SJSA1 (cell line): ENCODE measurements around a stretch of chr12.

- RAMPAGE, long total RNA: no peak
Observed at GRCh38 chr12:45991206-45991481, 770 bp upstream of the SCAF11 start.

DNA sequence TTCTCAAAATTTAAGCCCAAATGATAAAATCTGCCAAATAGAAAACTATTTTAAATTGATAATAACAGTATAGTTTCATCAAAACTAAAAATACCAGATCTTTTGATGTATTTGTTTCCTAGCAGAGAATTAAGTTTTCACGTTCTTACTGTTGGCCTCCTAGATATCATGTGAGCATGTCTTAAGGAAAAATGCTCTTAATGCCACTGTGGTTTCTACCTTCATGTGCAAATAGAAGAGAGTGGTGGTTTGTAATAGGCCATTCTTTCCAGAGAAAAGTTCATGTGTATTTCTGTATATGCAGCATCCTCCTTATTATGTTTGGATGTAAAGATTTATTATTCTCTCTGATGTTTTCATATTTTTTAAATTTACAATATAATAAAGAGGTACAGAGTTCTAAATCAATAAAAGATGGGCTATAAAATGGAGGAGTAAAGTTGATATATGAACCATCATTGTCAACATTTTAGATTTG is 2.4 kb upstream of the SCAF11 start:
- RAMPAGE, long total RNA: no peak

GRCh38 chr12:46188132-46188886 is 80.5 kb downstream of the SLC38A1 start:
- RAMPAGE, long total RNA: no peak

- RAMPAGE, long total RNA: no peak
Observed at GRCh38 chr12:46195191-46195742, 73.6 kb downstream of the SLC38A1 start.

DNA sequence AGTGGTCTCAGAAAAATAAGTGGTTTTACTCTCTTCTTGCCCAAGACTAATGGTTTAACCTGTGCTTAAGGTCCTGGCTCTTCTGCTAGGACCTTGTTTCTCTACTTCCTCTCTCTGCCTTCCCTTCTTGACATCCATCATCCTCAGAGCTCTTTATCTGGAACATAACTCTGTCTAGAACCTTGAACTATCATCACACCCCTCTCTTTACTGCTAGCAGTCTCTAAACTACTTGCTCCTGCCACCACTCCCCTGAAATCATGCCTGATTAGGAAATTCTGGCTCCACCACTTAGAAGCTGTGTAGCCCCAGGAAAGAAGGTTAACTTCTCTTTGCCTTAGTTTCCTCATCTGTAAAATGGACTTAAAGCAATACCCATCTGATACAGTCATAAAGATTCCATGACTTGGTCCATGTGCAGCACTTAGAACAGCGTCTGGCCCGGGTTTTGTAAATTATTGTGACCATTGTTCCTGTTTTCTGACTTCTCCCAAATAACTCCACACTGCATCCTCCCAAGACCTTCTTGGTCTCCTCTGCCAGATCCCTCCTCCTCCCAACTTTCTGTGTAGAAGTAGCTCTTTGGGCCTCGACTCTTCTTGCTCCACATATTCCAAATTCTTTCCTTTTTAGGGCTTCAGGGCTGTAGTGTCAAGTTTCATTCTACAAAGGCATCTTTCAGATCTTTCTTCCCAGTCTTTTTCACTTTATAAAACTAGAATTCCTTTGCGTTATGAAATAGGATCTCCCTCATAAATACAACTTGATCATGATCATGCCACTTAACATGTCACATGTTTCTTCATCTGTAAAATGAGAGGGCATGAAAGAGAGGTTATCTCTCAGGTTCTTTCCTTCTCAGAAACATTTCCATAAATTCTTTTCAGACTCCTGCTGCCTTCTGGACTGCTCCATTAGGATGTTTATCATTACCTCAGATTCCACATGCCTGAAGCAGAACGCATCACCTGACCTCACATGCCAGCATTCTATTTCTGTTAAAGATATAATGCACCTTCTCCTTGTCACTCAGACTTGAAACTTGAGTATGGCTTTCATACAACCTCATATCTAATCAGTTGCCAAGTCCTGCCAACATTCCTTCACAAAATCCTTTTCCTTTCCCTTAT is 8.8 kb downstream of the SLC38A1 start:
- RAMPAGE, long total RNA: no peak

GRCh38 chr12:46264610-46265264 is 4.1 kb downstream of the SLC38A1 start:
- RAMPAGE, long total RNA: no peak

DNA sequence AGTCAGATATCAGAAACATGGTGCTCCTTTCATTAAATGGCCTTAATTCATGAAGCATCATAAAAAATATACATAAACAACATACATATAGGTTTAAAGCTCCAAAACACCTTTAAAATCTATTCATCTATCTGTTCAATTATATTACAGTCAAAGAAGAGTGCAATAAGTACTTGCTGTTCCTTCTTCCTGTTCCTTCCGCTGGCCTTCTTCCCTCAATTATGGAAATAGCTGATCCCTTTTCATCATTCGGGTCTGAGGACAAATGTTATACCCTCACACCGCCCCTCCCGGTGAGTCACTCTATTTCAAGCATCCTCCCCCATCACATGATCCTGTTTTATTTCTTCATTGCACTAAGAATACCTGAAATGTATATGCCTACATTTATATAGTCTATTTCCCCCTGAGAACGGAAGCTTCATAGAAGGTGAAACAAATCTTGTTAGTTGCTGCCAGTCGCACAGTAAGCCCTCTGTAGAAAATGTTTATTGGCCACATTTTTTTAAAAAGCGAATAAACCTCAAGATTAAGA is 2.5 kb downstream of the SLC38A1 start:
- RAMPAGE, long total RNA: no peak

DNA sequence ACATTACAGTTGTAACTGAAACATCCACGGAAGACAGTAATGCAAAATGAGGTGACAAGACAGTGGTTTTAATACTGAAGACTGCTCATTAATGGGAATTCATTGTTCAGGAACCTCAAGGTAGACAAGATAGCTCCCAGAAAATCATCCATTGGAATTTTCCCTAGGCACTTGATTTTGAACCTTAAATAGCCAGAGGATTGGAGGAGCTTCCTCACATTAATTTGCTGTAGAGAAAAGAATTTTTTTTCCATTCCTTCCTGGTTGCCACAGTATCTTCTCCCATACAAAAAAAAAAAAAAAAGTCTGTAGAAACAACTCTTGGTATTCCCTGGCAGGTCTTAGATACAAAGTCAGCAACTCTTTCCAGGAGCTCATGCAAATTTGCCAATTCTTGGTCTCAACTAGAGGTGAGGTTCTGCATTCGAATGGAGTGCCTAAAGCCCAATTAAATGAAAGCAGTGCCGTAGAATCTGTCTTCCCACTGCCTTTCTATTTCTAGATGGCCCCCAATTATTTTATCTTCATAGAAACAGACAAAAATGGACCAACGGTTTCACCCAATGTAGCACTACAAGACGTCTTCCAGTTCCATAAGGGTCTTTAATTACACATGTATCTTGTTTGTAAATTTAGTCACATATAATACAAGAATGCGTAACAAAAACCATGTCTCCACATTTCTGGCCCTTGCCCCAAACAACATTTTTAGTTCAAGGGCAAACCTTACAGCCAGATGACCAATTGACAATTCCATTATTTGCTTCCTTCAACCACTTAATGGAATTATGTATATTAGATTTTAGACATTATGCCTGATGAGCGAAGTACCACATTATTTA is 13.6 kb downstream of the SLC38A2 start:
- RAMPAGE, long total RNA: no peak

- RAMPAGE, long total RNA: no peak
Observed at GRCh38 chr12:46371201-46371422, 1.5 kb downstream of the SLC38A2 start.

GRCh38 chr12:46382919-46383642 is 10.5 kb upstream of the SLC38A2 start:
- RAMPAGE, long total RNA: no peak

GRCh38 chr12:46394327-46395043 is 21.9 kb upstream of the SLC38A2 start:
- RAMPAGE, long total RNA: no peak

DNA sequence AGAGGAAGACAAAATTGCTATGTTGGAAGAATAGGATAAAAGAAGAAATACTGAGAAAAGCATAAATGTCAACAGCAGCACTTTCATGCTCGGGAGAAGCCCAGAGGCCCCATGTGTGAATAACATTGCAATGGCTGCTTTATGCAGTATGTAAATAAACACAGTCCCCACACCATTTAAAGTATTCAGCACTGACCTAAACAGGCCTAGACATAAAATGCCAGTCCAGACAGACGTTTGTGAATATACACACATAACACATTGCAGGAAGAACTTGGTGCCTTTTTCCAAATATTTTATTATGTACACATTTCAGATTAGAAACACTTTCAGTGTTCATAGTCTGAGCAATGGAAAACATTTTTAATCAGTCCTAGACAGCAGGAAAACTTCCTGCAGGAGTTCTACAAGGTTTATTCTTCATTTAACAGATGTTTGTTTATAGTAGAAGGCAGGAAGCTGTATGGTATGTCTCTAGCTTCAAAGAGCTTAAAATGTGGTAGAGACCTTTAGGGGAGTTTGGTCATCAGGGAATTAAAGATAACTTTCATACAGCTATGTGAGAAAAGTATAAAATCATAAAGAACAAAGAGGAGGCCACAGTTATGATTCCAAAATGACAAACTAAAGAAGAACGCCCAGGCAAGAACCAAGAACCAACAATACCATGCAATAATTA is 30.5 kb upstream of the SLC38A2 start:
- RAMPAGE, long total RNA: no peak

DNA sequence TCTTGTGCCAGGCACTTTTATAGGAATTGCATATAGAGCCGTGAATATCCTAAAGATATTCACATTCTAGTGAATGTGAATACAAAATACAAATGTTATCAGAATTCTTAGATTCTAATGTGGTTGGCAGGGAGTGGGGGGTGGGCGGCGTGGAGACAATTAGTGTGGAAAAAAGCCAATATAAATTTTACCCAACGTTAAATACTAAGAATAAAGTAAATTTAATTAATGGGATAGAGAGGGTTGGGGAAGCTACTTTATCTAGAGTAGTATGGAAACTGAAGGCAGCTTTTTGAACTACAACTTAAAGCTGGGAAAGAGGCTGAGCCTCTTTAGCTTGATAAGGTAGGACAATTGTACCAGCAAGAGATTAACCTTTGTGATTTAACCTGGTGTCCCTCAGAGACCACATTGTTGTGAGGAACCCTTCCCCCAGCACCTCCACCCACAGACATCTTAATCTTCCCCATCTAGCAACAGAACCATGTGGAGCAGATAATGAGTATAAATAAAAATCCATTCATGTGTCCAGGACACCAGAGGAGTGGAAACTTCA is 33.6 kb upstream of the SLC38A2 start:
- RAMPAGE, long total RNA: no peak

- RAMPAGE, long total RNA: no peak
Observed at GRCh38 chr12:46556078-46556664, 183.6 kb upstream of the SLC38A2 start.

GRCh38 chr12:46617007-46617354 is 208.8 kb downstream of the SLC38A4 start:
- RAMPAGE, long total RNA: no peak

GRCh38 chr12:46658892-46659668 is 166.7 kb downstream of the SLC38A4 start:
- RAMPAGE, long total RNA: no peak

GRCh38 chr12:46664767-46665329 is 160.9 kb downstream of the SLC38A4 start:
- RAMPAGE, long total RNA: no peak

DNA sequence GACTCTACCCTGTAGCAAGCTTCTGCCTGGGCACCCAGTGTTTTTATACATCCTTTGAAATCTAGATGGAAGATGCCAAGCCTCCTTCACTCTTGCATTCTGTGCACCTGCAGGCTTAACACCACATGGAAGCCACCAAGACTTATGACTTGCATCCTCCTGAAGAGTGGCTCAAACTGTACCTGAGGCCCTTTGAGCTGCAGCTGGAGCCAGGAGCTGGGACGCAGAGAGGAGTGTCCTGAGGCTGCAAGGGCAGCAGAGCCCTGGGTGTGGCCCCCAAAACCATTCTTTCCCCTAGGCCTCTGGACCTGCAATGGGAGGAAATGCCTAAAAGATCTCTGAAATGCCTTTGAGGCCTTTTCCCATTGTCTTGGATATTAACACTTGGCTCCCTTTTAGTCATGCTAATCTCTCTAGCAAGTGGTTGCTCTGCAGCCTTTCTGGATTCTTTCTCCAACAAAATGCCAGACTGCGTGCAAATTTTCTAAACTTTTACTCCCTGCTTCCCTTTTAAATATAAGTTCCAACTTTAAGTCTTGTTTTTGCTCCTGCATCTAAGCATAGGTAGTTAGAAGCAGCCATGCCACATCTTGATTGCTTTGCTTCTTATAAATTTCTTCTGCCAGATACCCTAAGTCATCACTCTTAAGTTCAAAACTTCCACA is 156.1 kb downstream of the SLC38A4 start:
- RAMPAGE, long total RNA: no peak

DNA sequence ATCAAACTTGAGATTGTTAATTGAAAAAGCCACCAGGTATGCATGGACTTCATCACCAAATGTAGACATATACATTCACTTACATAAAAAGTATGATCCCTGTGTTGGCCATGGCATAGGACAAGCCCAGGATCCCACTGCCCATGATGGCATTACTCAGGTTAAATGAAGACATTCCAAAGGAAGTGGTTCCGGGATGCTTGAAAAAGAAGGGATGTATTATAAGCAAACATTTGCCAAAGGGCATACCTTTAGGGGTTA is 38.0 kb downstream of the SLC38A4 start:
- RAMPAGE, long total RNA: no peak

DNA sequence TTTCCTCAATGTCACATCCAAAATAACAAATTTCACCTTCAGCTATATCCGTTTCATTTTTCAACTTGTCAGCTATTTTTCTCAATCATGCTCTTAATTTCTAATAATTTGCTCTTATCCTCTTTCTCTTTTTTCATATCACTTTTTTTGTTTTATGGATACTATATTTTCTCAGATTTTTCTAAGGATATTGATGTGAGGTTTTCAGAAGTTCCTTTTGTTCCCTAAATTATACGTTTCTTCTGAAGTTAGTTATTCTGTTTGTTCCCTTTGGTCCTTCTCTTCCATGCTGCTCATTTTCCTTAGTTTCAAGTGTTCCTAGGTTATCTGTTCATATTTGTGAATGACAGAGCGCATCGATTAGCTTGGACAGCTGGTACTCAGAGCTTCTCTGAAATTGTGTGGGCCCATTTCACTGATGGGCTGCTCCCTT is 29.7 kb downstream of the SLC38A4 start:
- RAMPAGE, long total RNA: no peak